ENCODE measurements around the genes ZNF548 and ZIK1.

GRCh38 chr19:57292796-57293843, 12.8 kb downstream of the ZNF460 start:
- PRO-cap, result no peak

DNA sequence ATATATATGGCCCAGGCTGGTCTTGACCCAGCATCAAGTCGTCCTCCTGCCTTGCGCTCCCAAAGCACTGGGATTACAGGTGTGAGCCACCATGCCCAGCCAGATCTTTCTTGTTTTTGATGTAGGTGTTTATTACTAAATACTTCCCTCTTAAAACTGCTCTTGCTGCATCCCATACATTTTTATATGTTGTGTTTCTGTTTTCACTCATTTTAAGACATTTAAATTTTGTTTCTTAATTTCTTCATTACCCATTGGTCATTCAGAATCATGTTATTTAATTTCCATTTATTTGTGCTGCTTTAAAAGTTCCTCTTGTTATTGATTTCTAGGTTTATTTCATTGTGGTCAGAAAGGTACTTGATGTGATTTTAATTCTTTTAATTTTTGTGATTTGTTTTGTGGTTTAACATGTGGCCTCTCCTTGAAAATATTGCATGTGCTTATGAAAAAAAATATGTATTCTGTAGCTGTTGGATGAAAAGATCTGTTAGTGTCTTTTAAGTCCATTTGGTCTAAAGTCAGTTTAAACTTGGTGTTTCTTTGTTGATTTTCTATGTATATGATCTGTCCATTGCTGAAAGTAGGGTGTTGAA, 17.4 kb downstream of the ZNF460 start:
- PRO-cap, result no peak

- PRO-cap, result bidirectional peak, plus-strand start at chr19:57389987, minus-strand start at chr19:57389691; bidirectional peak, plus-strand start at chr19:57390283, minus-strand start at chr19:57390074
These were observed at the start of gene ZNF548 for GRCh38 chr19:57389566-57390194. ZNF548 (plus strand) TSS chr19:57389854.

DNA sequence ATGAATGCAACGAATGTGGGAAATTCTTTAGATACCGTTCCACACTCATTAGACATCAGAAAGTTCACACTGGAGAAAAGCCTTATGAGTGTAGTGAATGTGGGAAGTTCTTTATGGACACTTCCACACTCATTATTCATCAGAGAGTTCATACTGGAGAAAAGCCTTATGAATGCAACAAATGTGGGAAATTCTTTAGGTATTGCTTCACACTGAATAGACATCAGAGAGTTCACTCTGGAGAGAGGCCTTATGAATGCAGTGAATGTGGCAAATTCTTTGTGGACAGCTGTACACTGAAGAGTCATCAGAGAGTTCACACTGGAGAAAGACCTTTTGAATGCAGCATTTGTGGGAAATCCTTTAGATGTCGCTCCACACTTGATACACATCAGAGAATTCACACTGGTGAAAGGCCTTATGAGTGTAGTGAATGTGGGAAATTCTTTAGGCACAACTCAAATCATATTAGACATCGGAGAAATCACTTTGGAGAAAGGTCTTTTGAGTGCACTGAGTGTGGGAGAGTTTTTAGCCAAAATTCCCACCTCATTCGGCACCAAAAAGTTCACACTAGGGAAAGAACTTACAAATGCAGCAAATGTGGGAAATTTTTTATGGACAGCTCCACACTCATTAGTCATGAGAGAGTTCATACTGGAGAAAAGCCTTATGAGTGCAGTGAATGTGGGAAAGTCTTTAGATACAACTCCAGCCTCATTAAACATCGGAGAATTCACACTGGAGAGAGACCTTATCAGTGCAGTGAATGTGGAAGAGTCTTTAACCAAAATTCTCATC, 9.9 kb downstream of the ZNF17 start:
- PRO-cap, result no peak

DNA sequence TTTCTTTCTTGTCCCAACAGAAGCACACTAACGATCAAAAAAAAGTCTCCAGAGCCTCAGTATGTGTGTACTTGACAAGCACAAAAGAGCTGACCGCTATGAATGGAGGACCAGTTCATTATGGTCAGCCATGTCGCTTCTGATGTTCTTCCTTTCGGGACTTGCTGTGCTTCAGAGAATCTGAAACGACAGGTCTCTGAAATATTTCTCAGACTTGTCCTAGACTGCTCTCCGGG, 422 bp upstream of the ZNF749 start:
- PRO-cap, result no peak

- PRO-cap, result bidirectional peak, plus-strand start at chr19:57584145, minus-strand start at chr19:57584027
These were observed at the start of gene ZIK1 for GRCh38 chr19:57583202-57584483. ZIK1 (plus strand) TSS chr19:57584145.

DNA sequence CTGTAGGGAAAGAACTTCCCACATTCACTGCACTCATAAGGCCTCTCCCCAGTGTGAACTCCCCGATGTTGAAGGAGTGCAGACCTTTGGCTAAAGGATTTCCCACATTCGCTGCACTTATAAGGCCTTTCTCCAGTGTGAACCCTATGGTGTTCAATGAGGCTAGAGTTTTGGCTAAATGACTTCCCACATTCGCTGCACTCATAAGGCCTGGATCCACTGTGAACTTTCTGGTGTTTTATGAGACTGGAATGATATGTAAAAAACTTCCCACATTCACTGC, 7.2 kb downstream of the ZNF154 start:
- PRO-cap, result no peak

- PRO-cap, result no peak
These were observed 1.3 kb downstream of the ZNF552 start for GRCh38 chr19:57813485-57813806.

GRCh38 chr19:57815113-57815207, 247 bp upstream of the ZNF552 start:
- PRO-cap, result no peak

DNA sequence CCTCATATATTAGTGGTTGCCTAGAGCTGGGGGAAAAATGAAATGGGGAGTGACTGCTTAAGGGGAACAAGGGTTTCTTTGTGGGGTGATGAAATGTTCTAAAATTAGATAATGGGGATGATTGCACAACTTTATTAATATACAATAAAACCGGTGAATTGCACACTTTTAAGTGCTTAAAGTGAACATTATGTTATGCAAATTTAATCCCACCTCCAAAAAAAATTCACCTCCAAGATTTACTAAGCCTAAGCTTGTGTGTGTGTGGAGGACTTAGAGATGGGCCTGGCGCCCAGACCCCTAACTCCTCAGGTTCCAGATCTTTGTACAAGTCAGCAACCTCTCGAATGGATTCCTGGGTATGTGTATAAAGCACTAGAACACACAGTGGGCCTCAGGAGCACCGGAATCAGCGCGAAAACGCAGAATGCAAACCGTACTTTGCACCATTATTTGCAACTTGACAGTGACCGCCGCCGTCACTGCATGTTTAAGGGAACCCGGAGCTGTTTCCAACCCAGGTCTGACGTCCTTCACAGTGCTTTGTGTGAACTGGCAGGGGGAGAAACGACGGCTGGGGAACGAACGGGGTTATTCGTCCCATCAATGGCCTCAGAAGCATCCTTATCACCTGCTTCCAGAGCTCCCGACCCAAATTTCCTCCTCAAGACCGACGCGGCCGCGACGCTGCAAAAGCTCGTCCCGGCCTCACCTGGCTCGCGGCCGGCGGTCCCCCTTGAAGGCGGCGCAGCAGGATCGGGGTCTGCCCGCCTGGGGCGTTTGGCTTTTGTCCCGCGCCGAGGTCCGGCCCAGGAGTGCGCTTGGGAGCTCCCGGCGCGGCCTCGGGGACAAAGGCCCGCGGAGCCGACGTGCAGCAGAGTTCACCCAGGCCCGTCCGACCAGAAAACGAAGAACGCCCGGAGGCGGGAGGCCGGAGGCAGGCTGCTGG, 662 bp downstream of the ZNF606 start:
- PRO-cap, result bidirectional peak, plus-strand start at position 902 of the sequence, minus-strand start at position 908 of the sequence

DNA sequence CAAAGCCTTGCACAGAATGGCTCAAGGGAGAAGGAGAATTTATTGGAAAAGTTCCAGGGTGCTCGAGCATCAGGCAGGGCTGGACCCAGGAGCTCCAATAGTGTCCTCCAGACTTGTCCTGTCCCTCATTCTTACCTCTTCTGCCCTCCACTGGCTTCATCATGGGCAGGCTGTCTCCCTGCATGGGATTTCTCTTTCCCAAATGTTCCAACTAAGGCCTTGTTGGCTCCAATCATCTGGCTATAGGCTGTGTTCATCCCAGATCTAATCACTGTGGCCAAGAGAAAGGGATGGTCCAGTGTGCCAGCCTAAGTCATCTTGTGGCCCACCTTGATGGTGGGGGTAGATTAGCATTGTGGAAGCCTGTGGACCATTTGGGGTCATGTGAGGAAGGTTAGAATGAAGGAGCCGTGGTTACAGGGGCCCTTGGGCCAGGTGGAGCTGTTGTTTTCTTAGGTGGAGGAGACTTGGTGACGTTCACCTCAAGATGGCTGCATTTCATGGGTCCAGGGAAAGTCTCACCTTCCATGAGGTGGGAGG, 19.6 kb upstream of the ZNF544 start:
- PRO-cap, result no peak

DNA sequence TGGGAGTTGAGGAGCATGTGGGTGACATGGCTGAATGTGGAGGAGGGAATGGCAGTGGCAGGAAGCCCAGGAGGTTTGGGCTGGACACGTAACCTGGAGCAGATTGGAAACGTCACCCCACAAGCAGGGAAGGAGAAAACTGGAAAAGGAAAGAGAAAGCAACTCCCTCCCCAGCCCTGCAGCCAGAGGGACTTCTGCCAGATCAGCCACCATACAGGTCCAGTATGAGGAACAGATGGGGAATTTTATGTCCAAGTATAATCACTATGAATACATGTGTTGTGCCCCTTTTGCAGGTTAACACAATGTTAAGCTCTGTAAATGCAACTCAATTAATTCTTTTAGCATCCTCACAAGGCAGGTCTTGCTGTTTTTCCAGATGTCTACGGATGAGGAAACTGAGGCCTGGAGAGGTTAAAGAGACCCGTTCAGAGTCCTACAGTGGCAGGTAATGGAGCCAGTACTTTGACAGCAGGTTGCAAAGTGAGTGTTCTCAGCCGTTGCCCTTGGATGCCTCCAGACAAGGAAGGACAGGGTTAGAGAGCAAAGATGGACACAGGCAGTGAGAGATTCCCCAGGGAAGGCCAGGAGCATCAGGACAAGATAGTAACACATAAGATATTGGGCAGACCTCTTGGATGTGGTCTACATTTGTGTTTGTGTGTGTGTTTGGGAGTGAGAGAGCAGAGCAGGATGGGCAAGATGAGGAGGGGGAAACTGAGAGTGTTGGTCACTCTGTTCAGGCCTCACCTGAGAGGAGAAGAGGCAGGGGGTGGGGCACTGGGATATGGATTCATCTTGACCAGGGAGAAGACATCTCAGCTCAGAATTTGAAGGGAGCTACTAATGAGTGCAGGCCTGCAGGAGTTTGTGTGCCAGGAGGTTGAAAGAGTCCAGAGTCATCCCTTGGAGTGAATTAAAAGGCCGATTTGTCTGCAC, 1.6 kb downstream of the ZNF544 start:
- PRO-cap, result no peak

- PRO-cap, result no peak
These were observed 702 bp upstream of the ZNF8 start for GRCh38 chr19:58278118-58278387.

GRCh38 chr19:58336275-58336804, 9.5 kb downstream of the ZSCAN22 start:
- PRO-cap, result no peak

DNA sequence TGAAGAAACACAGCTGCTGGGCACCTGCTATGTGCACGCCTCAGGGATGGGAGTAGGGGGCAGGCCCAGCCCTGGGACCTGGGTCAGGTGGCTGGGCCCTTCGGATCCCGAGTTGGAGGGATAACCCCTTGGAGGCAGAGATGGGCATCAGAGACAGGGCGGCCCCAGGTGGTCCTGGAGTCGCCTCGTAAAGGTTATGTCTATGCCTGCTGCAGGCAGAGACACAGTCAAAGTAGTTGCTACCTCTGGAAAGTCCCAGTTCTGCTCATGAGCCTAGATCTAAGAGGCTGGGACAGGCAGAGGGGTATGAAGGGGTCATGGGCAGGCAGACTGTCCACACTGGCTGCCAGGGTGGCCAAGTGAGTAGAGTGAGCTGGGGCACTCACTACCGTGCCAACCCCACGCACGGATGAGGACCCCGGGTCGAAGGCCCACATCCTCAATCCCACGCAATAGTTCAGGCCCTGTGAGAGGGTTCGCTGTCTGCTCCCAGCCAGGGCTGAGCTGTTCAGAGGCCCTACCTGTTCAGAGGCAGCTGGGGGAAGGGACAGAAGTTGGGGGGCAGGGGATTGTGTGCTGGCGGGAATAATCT, 1.3 kb upstream of the RPS5 start:
- PRO-cap, result unidirectional peak, plus-strand start at position 226 of the sequence; unidirectional peak, plus-strand start at position 299 of the sequence; bidirectional peak, plus-strand start at position 550 of the sequence, minus-strand start at position 510 of the sequence

GRCh38 chr19:58417186-58417844, 8.9 kb downstream of the ZNF584 start:
- PRO-cap, result no peak

DNA sequence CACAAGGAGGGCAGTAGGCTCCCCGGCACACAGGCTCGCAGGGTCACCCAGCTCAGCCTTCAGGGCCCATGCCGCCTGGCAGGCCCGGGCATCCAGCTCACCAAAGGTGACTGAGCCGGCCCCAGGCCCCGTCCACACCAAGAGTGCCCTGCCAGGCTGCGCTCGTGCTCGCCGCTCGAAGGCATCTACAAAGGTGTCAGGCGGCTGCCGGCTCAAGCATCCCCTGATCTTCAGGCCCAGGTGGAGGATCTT, 447 bp downstream of the SLC27A5 start:
- PRO-cap, result no peak

- PRO-cap, result no peak
These were observed 2.7 kb downstream of the ZBTB45 start for GRCh38 chr19:58516959-58517338.

DNA sequence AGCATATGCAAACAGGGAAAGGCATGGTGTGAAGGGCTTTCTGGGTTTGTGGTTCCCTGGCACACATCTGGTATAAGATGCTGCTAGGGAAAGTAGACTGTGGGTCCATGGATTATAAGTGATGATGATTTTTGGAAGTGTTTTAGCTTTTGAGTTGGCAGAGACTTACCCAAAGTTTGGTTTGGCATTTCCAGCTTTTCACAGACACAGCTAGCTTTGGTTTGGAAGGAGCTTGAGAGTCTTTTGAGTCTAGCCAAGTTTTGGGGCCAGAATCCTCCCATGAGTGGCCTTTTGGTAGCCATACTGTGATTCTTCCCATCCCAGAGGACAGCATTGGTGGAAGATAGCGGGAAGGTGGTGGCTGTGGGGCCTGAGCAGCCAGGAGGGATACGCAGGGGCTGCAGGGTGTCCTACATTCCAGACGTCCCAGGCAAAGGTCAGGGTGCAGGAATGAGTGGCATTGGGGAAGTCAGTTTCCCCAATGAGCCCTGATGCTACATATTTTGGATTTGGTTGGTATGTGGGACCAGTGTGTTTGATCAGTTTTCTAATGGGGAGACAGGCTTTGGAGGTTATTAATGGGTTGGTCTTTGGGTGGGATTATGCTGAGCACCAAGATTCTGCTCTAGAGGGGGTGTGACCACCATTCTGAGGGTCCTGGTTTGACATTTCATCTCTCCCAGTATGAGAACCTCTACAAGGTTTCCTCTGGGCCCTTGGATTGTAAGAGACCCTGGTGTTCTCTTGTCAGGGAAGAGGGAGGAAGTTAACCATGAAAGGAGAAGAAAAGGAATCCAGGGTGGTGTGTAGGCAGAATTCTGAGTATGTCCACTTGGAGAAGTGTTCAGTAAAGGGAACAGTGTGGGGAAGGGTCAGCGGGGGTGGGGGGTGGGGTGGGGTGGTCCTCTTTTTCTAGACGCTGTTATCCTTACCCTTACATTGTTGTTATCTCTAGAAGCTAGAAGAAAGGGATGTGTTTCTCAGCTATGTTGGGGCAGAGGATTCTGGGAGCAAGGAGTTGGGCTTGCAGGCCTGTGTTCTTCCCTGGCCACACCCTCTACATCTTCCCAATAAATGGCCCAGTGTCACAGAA, 2.7 kb downstream of the TRIM28 start:
- PRO-cap, result no peak

DNA sequence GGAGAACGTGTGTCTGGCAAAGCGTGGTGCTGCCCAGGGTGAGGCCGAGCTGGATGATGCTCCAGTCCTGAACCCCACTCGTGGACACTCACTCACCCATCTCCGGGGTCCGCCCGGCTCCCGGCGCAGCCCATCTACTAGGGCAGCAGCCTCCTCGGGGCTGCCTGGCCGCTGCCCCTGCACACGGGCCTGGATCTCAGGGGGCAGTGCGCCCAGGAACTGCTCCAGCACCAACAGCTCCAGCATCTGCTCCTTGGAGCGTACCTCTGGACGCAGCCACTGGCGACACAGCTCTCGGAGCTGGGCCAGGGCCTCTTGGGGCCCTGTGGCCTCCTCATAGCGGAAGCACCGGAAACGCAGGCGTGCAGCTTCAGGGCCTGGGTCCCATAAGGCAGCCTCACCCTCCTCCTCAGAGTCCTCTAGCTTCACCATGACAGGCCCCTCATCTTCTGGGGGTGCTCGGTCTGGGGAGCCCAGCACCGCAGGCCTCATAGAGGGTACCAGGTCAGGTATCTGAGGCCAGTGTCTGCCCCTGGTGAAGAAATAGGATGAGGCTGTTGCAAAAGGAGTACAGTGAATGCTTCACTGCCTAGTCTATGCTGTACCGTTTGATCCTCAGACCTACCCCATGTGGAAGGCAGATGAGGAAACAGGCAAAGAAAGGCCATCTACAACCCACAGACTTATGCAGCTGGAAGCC, 2.1 kb downstream of the MZF1 start:
- PRO-cap, result no peak